Epithelial cell of alveolus of lung (primary cell): ENCODE measurements around the gene NXNL2.

- RAMPAGE, long total RNA, result no peak
- RRBS, result no CpG with 5 or more reads among the region's 4 CpGs
Observed at GRCh38 chr9:85527496-85528222, 214.1 kb downstream of the AGTPBP1 start.

DNA sequence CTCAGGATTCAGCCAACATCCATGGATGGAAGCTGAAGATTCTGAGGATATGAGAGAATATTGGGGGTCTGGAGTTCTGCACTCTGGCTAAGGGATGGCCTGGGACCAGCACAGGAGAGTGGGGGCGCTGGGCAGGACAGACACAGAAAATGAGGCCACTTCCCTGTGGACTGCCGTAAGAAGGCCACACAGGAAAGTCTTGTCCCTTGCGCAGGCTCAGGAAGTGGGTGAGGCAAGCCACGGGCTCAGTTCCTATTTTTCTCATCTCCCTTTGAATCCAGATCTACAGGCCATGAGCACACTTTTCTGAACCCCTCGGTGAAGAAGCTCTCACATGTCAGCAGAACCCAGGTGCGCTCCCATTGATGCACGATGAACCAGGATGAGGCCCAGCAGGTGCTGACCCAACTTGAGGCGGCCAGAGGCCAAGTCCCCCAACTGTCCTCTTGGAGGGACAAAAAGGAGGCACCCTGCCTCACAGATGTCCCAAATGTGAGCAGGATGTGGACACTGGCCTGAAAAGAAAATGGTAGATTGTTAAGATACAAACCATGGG lies 207.4 kb downstream of the AGTPBP1 start:
- RAMPAGE, long total RNA, result no peak
- RRBS, result no CpG with 5 or more reads among the region's 8 CpGs

GRCh38 chr9:85743512-85743943 lies 1.8 kb upstream of the AGTPBP1 start:
- RAMPAGE, long total RNA, result no peak
- RRBS, result no CpG with 5 or more reads among the region's 10 CpGs

- RAMPAGE, long total RNA, result no peak
- RRBS, result no CpG with 5 or more reads among the region's 8 CpGs
Observed at GRCh38 chr9:86036131-86036551, 63.2 kb downstream of the GOLM1 start.

GRCh38 chr9:86259122-86259537 lies 327 bp downstream of the C9orf153 start:
- RAMPAGE, long total RNA, result no peak
- RRBS, result no CpG with 5 or more reads among the region's 4 CpGs

- RAMPAGE, long total RNA, result no peak
- RRBS, result no CpG with 5 or more reads among the region's 5 CpGs
Observed at GRCh38 chr9:86351935-86352280, 2.3 kb downstream of the TUT7 start.

- RAMPAGE, long total RNA, result no peak
- RRBS, result no CpG with 5 or more reads among the region's 5 CpGs
Observed at GRCh38 chr9:86405804-86406235, 51.6 kb upstream of the TUT7 start.

- RAMPAGE, long total RNA, result no peak
- RRBS, result no CpG with 5 or more reads among the region's 6 CpGs
Observed at GRCh38 chr9:86406328-86406885, 52.2 kb upstream of the TUT7 start.

DNA sequence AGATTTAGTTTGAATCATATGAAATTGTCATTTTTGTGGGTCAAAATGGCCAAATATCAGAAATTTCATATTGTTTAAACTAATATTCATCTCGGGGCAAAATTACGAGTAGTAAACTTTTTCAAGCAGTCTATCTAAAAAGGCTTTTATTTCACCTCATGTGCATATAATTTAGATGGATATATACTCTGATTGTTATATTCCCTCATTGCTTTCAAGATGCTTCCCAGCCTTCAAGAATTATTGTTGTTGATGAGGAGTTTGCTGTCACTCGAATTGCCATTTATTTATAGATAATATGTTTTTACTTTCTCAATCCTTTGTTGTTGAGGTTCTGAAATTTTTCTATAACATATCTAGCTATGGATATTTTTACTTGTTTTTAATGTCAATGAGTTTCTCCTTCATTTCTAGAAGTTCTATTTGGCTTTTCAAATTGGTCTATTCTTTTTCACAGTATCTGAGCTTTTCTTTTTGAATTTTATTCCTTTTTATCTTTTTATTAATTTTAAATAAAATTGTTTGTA lies 88.2 kb upstream of the TUT7 start:
- RAMPAGE, long total RNA, result no peak
- RRBS, result no CpG with 5 or more reads among the region's 3 CpGs

DNA sequence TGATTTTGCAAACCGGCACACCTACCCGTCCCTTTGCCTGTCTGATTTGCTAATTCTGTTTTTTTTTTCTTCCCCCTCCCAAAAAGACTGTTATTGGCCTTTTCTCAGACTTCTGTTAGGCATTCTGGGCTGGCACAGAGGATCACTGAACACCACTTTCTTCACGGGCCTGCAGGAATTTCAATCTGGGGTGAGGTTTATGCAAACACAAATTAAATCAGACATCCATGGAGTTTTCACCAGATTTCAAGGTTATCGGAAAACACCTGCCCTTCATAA lies 139.3 kb downstream of the GAS1 start:
- RAMPAGE, long total RNA, result no peak
- RRBS, result no CpG with 5 or more reads among the region's 4 CpGs

GRCh38 chr9:87034011-87034736 lies 86.9 kb upstream of the GAS1 start:
- RAMPAGE, long total RNA, result no peak
- RRBS, result no CpG with 5 or more reads among the region's 11 CpGs

GRCh38 chr9:87406615-87407238 lies 90.9 kb upstream of the DAPK1 start:
- RAMPAGE, long total RNA, result no peak
- RRBS, result no CpG with 5 or more reads among the region's 5 CpGs

DNA sequence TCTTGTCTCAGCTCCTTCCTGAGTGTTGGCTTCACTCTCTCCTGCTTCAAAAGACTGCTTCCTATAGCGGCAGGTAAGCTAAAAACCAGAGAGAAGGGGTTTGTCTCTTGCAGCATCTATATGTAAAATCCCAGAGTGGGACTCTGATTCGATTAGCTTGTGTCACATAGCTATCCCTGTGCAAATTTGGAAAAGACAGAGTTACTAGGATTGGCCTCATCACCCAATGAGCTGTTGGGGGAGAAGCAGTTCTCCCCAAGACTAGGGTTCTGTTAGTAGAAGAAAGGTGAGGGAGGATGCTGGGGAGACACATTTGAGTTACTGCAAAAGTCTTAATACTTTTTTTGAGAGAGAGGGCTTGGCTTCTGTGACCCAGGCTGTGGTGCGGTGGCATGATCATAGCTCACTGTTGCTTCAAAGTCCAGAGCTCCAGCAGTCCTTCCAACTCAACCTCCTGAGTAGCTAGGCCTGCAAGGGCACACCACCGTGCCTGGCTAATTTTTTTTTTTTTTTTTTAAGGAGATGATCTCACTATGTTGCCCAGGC lies 16.7 kb upstream of the CTSL start:
- RAMPAGE, long total RNA, result no peak
- RRBS, result no CpG with 5 or more reads among the region's 4 CpGs

GRCh38 chr9:87883920-87884393 lies 1.3 kb downstream of the SPATA31E1 start:
- RAMPAGE, long total RNA, result no peak
- RRBS, result no CpG with 5 or more reads among the region's 10 CpGs

DNA sequence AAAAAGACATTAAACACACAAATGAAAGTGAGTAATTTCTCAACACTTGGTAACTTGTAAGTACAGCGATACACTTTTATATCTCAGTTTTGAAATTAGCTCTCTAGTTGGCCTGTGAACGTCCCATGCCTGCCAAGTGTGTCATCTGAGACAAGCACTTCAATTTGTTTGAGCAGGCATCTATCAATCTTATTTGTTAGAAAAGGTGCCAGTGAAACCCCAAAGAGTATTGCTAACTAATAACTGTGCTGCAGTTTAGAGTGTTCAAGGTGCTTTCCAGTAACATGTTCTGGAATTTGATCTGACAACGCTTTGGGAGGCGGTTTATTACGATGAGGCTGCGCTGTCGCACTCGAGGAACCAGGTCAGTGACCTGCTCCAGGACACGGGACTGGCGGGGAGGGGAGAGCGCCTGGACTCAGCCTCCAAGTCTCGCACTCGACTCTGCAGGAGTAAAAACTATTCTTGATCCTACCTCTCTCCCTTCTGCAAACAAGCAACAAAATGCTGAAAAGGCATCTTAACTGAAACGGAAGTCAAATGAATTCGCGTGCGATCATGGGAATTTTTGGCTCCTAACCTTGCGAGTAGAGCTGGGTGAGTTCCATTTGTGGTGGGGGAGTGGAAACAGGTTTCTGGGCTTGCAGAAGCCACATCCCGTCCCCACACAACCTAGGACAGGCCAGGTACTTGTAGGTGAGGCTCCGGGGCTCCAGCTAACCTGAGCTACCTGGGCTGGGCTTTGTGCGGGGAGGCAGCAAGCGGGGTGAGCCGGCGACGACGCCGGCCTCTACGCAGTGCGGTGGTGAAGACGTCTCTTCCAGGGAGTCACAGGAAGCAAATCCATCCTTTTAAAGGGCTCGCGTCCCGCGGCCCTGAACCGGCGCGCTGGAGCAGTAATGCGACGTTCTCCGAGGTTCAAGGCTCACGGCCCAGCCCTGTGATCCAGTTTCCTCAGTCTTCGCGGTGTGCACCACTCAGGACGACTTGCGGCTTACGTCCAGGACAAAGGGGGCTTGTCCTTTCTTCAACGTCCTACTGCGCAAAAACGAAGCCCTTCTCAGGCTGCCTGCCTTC lies 826 bp upstream of the SPIN1 start:
- RAMPAGE, long total RNA, result no peak
- RRBS, result under 1% methylated on average over 13 of the region's 49 CpGs

DNA sequence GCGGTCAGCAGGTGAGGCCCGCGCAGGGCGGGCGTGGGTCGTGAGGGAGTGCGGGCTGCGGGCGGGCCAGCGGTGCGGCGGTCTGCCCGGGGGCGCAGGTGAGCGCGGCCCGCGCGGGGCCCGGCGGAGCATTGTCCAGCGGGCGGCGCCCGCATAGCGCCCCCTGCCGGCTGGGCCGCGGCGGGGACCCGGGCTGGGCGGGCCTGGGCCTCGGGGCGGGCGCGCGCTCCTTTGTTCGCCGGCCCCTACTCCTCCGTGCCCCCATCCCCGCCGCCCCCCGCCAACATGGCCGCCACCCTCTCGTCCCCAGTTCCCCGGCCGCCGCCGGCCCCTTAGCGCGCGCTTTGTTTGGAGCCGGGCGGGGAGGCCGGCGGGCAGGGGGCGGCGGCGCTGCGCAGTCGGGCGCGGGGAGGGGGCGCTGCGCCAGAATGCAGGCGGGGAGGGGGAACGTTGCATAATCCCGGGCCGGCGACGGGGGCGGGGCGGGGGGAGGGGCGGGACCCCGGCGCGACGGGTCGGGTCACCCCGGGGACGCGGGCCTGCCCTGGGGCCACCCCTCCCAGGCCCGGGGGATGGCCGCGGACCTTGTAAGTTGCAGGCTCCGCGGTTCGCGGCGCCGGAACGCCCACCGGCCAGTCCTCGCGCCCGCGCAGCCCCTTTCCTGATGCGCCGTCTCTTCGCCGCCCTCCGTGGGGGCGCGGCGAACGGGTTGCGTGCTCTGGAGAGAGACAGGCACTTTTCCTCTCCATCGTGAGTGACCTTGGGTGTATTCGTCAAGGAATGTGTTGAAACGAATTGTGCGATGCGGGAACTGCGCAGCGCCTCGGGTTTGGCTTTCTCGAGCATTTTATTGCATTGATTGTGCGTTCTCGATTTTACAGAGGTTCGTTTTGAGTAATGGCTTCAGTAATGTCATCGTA lies 544 bp downstream of the SPIN1 start:
- RAMPAGE, long total RNA, result start-site peak on the plus strand centred at position 591 of the sequence, 208 bp wide, 35 and 28 reads in 2 replicates
- RRBS, result 1% methylated on average over 45 of the region's 120 CpGs

DNA sequence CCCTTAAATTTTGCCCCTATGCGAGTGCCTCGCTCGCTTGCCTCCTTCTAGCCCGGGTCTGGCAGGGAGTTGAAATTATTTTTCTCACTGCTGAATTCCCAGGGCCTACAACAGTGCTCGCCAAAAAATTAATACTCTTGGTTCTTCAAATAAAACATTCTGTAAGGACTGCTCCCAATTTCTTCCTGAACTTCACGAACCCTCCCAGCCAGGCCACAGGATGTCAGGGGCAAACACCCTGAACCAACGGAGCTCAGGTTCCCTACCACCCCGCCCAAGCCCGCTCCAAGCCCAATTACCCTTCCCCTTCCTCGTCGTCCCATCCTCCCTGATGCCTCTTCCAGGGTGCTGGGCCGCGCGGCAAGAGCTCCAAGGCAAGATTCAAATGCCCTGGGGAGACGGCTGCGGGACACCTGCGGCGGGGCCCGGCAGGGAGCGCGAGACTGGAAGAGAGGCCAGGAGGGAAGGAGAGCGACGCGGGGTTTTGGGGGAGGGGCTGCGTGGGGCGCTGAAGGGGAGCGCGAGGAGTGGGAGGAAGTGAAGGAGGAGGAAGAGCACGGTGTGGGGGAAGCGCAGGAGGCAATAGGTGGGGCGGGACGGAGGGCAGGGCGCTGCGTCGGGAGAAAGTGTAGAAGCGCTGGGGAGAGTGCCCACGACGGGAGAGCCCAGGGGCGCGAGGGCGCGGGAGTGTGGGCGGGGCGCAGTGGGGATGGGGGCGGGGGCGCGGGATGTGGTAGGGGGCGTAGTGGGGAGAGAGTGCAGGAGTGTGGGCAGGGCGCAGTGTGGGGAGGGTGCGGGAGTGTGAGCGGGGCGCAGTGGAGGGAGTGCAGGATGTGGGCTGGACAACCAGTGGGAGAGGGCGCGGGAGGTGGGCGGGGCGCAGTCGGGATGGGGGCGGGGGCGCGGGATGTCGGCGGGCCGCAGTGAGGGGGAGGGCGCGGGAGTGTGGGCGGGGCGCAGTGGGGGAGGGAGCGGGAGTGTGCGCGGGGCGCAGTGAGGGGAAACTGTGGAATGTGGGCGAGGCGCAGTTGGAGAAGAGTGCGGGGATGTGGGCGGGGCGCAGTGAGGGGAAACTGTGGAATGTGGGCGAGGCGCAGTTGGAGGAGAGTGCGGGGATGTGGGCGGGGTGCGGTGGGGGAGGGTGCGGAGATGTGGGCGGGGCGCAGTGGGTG lies 877 bp upstream of the NXNL2 start:
- RAMPAGE, long total RNA, result no peak
- RRBS, result no CpG with 5 or more reads among the region's 84 CpGs

DNA sequence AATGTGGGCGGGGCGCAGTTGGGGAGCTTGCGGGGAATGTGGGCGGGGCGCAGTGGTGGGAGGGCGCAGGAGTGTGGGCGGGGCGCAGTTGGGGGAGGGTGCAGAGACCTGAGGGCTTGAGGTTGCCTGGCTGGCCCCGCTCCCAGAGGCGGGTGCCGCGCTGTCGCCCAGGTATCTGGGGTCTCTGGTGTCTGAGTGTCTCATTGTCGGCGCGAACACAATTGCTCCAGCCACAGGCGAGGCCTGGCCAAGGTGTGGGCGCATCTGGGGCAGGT lies at the start of gene NXNL2:
NXNL2 (plus strand) TSS at position 145 of the 275 bp plus-strand sequence.
- RAMPAGE, long total RNA, result no peak
- RRBS, result no CpG with 5 or more reads among the region's 18 CpGs

GRCh38 chr9:88574955-88575268 lies 39.9 kb downstream of the NXNL2 start:
- RAMPAGE, long total RNA, result no peak
- RRBS, result no CpG with 5 or more reads among the region's 7 CpGs

DNA sequence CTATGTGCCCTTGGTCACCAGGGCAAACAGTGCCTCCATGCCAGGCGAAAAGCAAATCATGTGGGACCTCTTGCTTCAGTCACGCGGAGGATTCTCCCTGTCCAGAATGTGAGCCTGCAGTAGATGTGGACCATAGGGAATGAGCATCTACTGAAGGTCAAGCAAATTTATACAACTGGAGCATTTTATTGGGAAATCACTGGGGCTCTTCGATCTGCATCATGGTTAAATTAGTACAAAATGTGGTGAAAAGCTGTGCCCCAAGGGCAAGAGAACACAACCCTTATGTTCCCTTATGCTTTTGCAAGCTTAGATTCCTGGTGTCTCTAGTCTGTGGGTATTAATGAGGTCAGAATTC lies 111.5 kb downstream of the NXNL2 start:
- RAMPAGE, long total RNA, result no peak
- RRBS, result no CpG with 5 or more reads among the region's 4 CpGs